SK-MEL-5 (cell line): ENCODE measurements around the genes CAV2, CTTNBP2 and LSM8.

GRCh38 chr7:115993634-115993981, 37.0 kb downstream of the TFEC start:
RAMPAGE:
- cytosol, long total RNA = no peak
- long total RNA = no peak
- nucleus, long total RNA = no peak

GRCh38 chr7:116025239-116025935, 5.2 kb downstream of the TFEC start:
RAMPAGE:
- cytosol, long total RNA = no peak
- long total RNA = no peak
- nucleus, long total RNA = no peak

DNA sequence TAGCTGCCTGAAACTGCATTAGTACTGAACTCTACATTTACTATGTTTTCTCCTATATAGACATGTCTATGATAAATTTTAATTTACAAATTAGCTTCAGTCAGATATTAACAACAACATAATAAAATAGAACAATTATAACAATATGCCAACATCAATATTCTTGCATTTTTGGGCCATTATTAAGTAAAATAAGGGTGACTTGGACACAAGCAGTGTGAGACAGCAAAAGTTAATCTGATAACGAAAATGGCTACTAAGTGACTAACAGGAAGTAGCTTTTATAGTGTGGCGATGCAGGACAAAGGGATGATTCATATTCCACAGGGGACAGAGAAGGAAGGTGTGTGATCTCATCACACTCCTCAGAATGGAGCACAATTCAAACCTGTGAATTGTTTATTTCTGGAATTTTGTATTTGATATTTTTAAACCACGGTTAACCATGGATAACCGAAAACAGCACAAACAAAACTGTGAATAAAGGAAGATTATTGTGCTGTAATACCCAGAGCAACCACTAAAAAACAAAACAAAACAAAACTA, 66.8 kb upstream of the TFEC start:
RAMPAGE:
- cytosol, long total RNA = no peak
- long total RNA = no peak
- nucleus, long total RNA = no peak

DNA sequence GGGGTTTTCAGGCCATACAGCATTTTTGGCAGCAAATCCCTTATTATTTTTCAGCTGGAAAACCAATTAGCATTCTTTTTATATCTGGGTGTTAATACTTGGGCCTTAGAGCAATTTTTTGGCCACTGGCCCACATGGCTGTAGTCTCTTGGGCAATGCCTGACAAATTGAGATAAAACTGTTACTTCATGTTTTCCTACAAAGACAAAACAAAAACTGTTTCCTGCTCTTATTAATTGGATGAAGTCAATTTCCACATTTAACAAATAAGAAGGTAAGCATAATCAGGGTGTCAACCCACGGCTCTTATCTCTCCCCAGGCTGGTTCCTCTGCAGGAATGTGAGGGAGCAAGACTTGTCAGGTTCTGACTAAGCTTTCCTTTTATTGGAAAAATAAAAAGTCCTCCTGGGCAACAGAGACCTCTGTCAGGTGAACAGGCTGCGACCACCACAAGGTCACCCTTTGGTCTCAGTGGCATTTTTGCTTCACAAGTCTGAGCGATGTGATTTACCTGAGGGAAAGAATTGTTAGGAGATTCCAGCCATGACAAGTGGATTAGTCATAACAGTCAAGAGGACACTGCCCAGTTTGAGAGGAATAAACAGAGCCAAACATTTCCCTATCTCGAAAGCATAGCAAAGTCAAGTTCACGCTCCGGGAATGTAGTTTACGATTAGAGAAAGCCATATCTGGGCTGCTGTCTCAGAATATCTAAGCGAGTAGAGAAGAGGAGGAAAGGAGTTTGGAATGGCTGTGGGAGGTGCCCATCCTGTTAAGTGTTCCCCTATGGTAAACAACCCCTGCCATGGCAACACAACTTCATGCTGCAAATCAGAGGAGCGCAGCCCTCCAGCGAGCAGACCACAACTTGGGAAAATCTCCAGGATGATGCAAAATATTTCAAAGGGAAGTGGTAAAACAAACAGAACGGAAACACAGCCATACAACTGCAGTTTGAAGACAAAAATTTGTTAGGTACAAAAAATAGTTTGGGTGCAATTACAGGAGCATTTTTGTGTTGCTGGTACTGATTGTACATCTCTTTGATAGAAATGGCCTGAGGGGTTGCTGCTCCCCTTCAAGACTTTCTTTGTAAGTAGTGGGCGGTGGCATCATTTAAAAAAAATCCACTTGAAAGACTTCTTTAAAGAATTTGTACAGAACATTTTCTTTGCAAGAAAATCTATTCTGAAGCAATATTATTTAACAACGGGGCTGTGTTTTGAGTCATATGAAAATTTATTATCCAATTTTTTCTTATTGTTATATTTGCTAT, 144.6 kb downstream of the TES start:
RAMPAGE:
- cytosol, long total RNA = no peak
- long total RNA = no peak
- nucleus, long total RNA = no peak

GRCh38 chr7:116499064-116499836, at the start of gene CAV2:
Gene CAV2, plus strand, starts transcription at chr7:116499738.
RAMPAGE:
- cytosol, long total RNA = start-site peak on the plus strand at chr7:116499694-116499775, 843 and 299 reads in 2 replicates
- long total RNA = no peak
- nucleus, long total RNA = start-site peak on the plus strand at chr7:116499699-116499762, 103 and 16 reads in 2 replicates

GRCh38 chr7:116527890-116528775, 3.3 kb downstream of the CAV1 start:
RAMPAGE:
- cytosol, long total RNA = no peak
- long total RNA = no peak
- nucleus, long total RNA = no peak

DNA sequence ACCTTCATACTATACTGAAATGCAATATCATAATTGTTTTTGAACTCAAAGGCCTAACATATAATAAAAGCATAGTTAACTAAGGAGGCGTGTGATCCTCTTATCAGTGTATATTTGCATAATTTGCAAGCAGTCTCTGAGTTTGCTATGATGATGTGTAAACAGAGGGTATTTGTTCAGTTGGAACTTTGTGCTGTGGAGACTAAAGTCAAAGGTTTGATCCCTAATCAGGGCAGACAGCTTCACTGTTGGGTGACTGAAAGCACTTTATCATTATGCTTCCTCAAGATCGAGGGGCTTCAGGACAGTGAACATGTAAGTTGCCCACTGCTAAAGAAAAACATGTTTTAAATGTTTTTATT, 51.6 kb upstream of the CAPZA2 start:
RAMPAGE:
- cytosol, long total RNA = no peak
- long total RNA = no peak
- nucleus, long total RNA = no peak

RAMPAGE:
- cytosol, long total RNA = no peak
- long total RNA = no peak
- nucleus, long total RNA = no peak
Observed at GRCh38 chr7:117072538-117073211, 119.4 kb downstream of the ST7 start.

RAMPAGE:
- cytosol, long total RNA = no peak
- long total RNA = no peak
- nucleus, long total RNA = no peak
Observed at GRCh38 chr7:117489811-117490095, 9.9 kb downstream of the CFTR start.

RAMPAGE:
- cytosol, long total RNA = no peak
- long total RNA = no peak
- nucleus, long total RNA = no peak
Observed at GRCh38 chr7:117605413-117606357, 125.9 kb downstream of the CFTR start.

GRCh38 chr7:117830436-117830934, 42.8 kb downstream of the CTTNBP2 start:
RAMPAGE:
- cytosol, long total RNA = no peak
- long total RNA = no peak
- nucleus, long total RNA = no peak

DNA sequence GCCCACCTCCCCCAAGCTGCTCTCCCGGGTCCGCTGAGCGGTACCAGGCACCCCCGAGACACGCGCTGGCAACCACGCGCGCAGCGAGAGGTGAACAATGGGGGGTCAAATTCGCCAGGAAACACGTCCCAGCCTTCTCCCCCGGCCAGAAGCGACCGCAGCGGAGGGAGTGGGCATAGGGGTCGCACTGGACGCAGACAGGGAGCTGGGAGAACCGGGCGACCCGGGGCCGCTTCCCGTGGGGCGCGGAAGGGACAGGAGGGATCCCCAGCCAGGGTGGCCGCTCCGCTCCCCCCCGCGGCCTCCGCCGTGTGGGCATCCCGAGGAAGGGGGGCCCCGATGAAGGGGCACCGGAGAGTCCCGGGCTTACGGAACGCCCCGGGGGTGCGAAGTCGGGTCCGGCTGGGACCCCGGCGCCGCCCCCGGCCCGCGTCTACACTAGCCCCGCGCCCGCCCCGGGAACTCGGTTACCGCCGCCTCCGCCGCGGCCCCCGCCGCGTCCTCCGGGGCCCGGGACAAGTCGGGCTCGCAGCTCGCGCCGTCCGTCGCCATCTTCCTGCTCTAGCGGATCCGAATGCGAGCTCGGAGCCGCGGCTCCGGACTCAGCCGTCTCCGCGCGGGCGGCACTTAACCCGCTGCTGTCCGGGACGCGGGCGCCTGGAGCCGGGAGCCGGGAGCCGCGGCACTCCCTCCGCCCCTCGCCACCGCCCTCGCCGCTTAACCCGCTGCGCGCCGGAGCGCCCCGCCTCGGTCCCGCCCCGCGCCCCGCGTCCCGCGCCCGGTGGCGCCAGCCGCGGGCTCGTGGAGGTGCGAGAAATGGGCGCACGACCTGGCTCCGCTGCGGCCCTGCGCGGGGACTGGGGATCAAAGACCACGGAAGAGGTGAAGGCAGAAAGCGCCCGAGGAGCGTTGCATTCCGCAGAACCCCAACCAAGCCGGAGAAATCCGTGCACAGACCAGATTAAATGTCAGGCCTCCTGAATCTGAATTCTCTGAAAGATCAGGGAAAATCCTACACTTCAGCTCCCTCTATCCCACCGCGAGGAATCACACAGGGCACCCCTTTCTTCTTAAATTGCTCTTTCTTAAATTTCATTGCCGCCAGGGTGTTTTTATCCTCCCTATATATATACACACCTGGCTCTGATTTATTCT, at the start of gene CTTNBP2:
Gene CTTNBP2 (minus strand): TSS at position 578 of the 1,155 bp plus-strand sequence.
RAMPAGE:
- cytosol, long total RNA = start-site peak on the minus strand centred at position 611 of the sequence, 77 bp wide, 103 and 152 reads in 2 replicates
- long total RNA = no peak
- nucleus, long total RNA = start-site peak on the minus strand centred at position 619 of the sequence, 114 bp wide, 250 and 147 reads in 2 replicates

DNA sequence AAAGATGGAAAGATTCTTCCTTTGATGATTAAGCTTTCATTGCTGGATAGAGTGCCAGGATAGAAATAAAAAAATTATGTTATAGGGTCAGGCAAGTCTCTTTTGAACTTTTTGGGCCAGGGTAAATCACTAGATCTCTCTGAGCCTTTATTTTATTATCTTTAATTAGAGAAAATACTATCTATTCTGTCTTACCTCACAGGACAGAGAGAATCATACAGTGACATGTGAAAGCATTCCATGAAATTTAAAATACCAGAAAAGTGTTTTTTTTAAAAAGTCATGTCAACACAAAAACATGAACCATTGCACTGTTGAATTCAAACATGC, 126.5 kb upstream of the CTTNBP2 start:
RAMPAGE:
- cytosol, long total RNA = no peak
- long total RNA = no peak
- nucleus, long total RNA = no peak

DNA sequence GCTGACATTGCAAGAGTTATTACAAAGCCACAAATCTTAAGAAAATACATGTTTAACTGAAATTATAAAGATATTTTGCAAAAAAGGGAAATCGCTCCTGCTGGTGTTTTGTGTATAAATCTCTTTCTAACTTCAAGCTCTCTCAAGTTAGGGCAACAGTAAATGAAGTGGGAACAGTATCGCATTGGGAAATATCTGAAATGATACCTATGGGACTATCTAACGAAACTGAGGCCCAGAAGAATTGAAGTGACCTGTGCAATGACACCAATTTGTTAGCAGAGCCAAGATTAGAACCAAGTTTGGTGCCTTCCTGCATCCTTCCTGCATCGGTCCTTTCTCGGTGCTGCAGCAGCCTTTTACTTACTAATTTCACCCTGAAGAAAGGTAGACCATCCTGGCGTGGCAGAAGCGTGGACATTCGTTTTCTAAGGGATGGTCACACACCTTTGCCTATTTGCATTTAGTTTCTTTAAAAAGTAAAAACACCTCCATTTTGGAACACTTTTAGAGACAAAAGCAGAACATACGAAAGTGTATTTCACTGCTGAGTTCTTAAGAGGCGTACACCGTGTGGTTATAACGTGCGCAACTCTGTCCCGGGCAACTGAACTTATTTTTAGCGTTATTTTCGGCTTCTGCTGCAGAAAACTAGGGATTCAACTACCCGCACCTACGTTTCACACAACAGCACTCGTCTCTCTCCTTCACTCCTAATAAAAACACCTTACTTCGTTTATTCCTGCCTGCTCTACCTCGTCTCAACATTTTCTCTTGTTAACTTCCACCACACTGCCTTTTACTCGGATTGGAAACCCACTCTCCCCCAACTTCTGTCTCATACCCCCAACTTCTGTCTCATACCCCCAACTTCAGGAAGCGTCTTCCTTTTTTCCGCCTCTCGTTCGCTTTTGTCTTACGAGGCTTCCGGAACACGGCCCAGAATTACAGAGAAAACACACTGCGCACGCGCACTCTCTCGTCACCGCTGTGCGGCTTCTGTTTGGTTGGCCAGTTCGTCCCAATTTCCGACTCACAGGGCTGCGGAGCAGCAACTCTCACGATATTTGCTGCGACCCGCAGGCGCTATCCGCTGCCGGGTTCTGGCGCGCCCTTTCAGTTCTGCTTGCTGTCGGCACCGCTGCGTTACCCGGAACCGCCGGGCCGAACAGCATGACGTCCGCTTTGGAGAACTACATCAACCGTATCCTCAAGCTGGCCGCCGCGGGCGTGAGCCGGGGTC, at the start of gene LSM8:
Gene LSM8 (plus strand): TSS at position 1,114 of the 1,243 bp plus-strand sequence.
RAMPAGE:
- cytosol, long total RNA = start-site peak on the plus strand centred at position 1,087 of the sequence, 115 bp wide, 4,542 and 3,901 reads in 2 replicates
- long total RNA = start-site peak on the plus strand centred at position 1,093 of the sequence, 85 bp wide, 3,689 and 2,956 reads in 2 replicates
- nucleus, long total RNA = start-site peak on the plus strand centred at position 1,084 of the sequence, 106 bp wide, 819 and 438 reads in 2 replicates

DNA sequence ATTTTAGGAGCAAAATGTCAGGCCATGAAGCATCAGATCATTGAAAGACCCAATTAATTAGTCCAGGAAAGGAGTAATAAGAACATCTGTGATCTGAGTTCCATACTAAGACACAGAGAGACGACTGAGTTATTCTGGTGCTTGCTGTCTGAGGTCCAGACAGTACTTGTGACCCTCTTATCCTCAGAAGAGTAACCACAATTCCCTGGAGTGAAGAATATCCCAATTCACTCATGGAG, 421 bp upstream of the CPED1 start:
RAMPAGE:
- cytosol, long total RNA = no peak
- long total RNA = no peak
- nucleus, long total RNA = no peak

RAMPAGE:
- cytosol, long total RNA = no peak
- long total RNA = no peak
- nucleus, long total RNA = no peak
Observed at GRCh38 chr7:121060659-121060858, 72.0 kb downstream of the CPED1 start.

GRCh38 chr7:121082610-121083717, 94.5 kb downstream of the CPED1 start:
RAMPAGE:
- cytosol, long total RNA = no peak
- long total RNA = no peak
- nucleus, long total RNA = no peak

GRCh38 chr7:121259987-121260672, 68.7 kb upstream of the WNT16 start:
RAMPAGE:
- cytosol, long total RNA = no peak
- long total RNA = no peak
- nucleus, long total RNA = no peak

GRCh38 chr7:121372418-121373117, 23.5 kb downstream of the FAM3C start:
RAMPAGE:
- cytosol, long total RNA = no peak
- long total RNA = no peak
- nucleus, long total RNA = no peak

GRCh38 chr7:121620796-121621345, 224.8 kb upstream of the FAM3C start:
RAMPAGE:
- cytosol, long total RNA = no peak
- long total RNA = no peak
- nucleus, long total RNA = no peak